Cardiac ventricle fibroblast (primary cell): Measurements from ENCODE around the gene GPATCH3.

DNA sequence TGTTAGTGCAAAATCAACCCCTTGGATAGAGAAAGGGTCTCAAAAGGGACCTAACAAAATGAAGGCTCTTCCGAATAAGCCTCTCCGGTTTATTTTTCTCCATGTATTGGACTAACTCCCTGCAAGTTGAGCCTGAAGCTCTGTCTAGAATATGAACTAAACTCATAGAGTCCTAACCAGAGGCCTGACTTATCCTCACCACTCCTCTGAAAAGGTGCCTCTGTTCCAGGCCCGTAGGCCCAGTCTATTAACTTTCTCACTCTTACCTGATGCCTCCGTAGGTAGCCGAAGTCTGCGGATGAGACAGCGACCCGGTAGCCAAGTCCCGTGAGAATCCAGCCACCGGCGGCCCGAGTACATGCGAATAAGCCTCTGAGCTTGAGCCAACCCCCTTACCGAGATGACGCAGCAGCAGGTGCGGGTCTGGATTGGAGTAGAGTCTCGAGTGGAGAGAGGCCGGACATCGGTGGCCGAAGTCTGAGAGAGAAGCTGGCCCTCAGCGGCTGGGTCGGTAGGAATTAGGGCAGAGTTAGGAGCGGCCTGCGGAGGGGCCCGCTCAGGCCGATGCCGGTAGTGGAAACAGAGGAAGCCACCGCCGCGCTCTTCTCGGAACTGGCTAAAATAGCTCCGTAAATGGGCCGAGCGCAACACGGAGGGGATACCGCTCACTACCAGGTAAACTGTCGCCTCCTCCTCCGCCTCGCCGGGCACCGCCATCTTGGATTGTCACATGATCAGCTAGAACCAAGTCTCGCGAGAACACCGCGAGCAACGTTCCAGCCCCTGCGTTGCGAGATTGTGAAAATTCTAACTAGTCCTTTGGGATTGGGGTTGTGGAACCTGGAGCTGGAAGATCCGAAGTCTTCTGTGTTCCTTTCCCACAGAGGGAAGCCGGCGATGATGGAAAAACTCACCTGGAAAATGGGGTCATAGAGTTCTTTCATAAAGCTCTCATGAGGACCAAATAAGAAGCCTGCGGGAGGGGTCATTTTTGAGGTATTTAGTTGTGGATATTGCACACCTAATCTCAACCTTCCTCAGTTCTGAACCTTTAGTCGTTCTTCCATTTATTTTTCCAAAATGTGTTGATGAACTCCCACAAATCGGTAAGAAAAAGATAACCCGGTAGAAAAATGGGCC is at the start of gene GPATCH3:
TSS of gene GPATCH3 (minus strand) at position 742 of the 1,140 bp plus-strand sequence.
- RAMPAGE, long total RNA = no peak

- RAMPAGE, long total RNA = no peak
Measured at GRCh38 chr1:26907375-26907914, 6.3 kb downstream of the NR0B2 start.

DNA sequence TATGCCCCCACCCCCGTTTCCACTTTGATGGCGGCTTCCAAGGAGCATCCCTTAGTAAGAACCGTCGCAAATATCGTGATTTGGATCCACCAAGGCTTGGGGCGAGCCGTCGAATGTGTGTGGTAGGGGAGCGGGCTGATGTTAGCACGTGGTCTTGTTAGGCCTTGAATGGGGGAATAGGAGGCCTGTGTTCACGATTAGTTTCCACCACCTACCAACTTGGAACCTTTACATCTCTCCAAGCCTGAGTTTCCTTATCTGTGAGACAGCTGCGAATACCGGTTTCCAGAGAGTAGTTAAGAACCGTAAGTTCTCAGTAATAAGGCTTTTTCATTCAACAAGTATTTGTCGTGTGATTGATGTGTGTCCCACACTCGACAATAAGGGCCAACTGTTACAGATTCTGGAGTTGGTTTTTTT is 655 bp downstream of the NUDC start:
- RAMPAGE, long total RNA = no peak

DNA sequence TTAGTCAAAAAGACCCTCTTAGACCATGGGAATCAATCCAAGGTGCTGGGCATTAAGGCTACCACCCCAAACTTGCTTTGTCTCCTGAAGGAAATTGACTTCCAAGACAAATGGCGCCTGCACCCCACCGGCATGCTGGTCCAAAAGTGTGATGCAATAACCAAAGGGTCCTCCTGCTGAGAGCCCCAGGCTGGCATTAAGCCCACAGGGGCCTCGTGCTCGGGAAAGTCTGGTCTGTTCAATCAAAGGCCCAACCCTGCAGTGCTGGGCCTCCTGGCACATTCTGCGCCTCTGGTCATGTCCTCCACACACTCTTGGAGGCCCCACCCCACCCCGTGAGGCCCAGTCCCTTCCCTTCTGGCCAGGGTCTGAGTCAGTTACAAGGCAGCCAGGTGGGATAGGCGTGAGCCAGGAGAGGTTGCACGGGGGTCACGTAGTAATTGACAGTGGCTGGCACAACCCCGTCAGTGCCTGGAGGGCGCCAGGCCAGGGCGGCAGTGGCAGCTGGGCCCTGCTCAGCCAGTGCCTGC is 7.0 kb downstream of the TENT5B start:
- RAMPAGE, long total RNA = no peak

- RAMPAGE, long total RNA = no peak
Measured at GRCh38 chr1:27012277-27012658, 382 bp downstream of the TENT5B start.

GRCh38 chr1:27031129-27032253 is 18.8 kb upstream of the TENT5B start:
- RAMPAGE, long total RNA = no peak

GRCh38 chr1:27106546-27106918 is 48.4 kb downstream of the SLC9A1 start:
- RAMPAGE, long total RNA = no peak

- RAMPAGE, long total RNA = no peak
Measured at GRCh38 chr1:27109662-27110243, 45.2 kb downstream of the SLC9A1 start.

- RAMPAGE, long total RNA = no peak
Measured at GRCh38 chr1:27122548-27123162, 32.3 kb downstream of the SLC9A1 start.

DNA sequence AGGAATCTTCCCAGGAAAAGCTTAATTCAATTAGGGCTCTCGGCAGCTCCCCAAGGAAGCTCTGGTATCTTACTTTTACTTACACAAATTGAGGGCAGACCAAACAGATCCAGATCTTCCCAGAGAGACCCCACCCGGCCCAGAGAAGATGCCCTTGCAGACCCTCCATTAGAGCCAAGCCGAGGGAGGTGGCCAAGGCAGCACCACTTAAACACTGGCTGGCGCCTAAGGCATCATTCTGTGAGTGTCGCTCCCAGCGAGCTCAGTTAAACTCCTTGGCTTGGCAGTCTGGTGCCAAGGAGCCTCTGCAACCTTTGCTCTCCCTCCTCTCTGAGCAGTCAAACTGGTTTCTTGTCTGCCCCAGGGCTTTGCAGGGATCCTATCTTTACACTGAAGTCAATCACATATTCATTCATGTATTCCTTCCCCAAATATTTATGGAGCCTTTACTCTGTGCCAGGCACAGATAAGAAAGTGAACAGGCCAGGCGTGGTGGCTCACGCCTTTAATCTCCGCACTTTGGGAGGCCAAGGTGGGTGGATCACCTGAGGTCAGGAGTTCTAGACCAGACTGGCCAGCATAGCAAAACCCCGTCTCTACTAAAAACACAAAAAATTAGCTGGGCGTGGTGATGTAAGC is 10.6 kb downstream of the SLC9A1 start:
- RAMPAGE, long total RNA = no peak

DNA sequence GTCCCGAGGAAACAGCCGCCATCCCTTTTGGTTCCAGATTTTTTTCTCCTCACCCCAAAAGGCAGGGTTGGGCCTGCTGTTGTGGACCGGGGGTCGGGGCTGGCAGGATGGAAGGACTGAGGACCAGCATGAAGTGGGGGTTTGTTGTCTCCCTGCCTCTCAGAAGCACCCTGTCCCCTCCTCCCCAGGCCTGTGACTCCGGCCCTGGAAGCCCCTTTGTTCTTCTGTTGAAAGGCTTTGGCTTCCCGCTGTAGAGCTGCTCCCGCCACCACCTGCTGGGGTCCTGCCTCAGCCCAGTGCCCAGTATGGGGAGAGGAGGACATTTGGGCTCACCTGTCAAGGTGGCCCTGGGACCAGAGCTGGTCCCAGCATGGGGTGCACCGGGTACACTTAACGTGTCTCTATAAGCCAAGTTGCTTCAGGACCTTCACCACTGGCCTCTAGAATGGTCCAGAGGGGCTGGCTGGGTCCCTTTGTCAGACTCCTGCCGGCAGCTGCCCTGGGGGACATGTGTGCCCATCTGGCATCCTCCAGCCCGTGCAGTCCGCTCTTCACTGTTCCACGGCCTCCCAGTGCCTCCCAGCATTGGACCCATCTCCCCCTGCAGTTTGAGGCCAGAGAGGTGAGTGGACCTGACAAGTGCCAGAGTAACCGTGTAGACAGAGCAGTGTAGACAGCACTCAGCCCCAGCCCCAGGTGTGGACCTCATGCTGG is 6.2 kb upstream of the SYTL1 start:
- RAMPAGE, long total RNA = no peak

- RAMPAGE, long total RNA = no peak
Measured at GRCh38 chr1:27391144-27391962, 1.1 kb upstream of the GPR3 start.

GRCh38 chr1:27490450-27490805 is 461 bp upstream of the WASF2 start:
- RAMPAGE, long total RNA = no peak

DNA sequence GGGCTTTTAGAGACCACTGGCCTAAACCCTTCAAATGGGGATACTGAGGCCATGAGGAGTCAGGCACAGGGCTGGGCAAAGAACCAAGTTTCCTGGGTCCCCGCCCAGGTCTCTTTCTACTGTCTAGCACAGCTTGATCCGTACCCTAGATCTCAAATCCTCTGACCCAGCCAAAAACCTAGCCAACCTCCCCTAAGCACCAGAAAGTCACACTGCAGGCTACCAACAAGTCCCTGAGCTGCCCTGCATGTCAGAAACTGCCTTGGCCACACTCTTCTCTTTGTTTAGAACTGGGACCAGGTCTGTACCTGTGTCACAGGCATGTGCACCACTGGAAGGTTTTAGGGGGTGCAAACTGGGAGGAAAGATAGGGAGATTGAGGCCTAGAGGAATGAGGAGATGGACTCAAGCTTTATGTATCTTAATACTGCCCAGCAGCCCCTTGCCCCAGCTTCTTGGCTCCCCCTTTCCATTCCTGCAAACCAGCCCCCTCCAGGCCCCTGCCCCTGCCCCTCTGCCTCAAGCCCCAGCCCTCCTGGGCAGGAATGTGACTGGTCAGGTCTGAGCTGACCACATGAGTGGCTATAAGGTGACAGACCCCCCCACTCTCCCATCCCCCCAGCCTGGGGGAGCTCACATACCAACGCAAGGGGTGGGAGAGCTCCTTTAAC is 33.4 kb downstream of the AHDC1 start:
- RAMPAGE, long total RNA = no peak

GRCh38 chr1:27581570-27582242 is 22.2 kb downstream of the AHDC1 start:
- RAMPAGE, long total RNA = no peak

DNA sequence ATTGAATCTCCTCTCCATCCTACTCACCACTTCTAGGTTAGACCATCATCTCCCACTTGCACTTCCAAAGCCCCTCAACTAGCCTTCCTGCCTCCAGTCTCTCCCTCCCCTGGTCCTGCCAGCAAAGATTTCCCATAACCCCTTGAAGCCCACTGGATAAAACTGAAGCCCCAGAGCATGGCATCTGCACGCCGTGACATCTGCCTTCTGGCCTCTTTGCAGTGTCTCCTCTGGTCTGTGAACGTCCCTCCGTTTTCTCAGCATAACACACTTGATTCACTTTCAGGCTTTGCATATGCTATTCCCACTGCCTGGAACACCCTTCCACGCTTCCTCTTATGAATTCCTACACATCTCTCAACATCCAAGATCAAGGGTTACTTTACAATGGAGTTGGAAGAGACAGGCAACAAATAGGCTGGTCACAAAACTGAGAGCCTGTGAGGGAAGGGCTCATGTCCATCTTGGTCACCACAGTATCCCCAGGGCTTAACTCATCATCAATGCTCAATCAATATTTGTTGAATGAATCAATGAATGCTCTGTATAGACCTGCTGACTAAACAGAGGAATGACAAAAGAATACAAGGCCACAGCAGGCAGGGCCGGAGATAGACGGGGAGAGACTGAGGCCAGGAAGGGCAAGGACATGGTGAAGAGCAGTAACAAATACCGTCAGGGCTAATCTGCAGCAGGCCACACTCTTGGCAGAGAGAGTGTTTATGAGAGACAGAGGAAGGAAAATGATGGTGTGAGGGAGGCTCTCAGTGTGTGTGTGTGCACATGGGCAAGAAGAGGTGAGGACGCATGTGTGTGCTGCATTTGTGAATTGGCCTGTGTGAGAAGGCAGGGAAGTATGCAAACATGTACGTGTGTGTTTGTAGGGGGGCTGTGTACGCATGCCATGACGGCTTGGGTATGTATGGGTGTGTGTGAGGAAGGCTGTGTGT is 15.8 kb downstream of the AHDC1 start:
- RAMPAGE, long total RNA = no peak

GRCh38 chr1:27593208-27594062 is 10.5 kb downstream of the AHDC1 start:
- RAMPAGE, long total RNA = no peak

DNA sequence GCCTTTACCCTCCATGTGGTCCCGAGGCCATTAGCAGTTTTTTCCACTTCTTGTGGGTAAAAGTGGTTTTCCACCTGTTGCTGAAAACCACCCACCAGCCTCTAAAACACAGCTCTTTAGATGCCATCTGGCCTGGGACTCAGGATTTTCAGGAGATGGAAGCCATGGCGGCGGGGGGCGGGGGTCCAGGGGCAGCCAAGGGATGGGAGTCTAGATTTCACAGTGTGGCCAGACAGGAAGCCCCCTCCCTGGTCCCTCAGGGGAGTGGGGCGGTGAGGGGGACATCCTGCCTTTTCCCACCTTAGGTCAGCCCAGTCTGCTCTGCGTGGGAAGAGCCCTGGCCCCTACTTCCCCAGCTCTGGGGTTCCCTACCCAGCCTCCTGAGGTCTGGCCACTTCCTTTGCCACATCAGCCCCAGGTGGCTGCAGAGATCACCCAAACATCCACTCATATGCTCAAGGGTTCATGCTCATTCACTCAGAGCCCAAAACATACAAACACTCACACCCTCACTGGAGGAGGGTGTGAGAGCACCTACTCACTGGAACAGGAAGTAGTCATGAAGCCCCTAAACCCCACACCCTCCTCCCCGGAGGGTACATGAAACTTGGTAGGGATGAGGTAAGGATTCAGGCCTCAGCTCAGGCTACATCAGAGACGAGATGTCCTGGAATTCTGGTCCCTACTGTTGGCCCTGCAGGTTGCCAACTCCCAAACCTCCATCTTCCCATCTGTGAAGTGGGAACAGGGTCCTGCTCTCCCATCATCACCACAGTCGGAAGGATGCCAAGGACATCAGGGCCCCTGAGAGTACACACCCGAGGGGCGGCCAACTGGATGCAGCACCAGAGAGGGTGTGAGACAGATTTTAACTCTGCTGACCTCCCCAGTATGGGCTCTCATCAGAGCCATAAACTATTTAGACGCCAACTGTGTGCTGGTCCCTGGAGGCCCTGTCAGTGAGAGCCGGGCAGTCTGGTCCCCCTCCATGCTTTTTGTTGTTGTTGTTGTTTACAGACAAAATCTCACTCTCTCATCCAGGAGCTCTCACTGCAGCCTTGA is 2.1 kb downstream of the FGR start:
- RAMPAGE, long total RNA = no peak

DNA sequence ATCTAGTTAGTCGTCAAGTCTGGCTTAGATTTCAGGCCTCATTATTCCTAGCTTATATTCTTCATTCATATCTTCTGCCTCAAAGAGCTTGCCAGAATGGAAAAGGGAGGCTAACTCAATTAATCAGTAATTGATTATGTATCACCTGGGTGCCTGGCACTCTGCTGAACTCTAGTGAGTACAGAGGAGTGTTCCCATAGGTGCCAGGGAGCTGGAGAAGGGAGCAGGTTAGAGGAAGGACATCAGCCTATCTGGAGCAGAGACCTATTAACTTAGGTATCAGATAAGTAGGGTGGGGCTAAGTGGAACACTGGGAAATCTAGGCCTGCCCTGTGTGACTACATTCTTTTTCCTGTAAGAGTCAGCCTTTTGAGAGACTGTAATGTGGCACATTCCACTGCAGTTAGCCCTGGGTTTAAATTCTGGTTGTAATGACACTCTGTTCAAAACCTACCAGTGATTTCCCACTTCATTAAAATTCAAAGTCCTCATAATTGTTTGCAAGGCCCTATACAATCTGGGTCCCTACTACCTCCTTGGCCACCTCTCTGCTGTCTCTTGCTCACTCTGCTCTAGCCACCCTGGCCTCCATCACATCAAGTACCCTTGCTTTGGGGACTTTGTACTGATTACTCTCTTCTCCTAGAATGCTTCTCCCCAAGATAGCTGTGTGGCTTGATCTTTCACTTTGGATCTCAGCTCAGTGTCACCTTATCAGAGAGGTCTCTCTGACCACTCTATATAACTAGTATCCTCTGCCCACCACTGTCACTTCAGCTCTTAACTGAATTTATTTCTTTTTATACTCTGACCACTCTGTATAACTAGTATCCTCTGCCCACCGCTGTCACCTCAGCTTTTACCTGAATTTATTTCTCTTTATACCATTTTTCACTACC is 12.9 kb downstream of the STX12 start:
- RAMPAGE, long total RNA = no peak

- RAMPAGE, long total RNA = no peak
Measured at GRCh38 chr1:27850317-27850737, 19.7 kb downstream of the PPP1R8 start.